Bronchial epithelial cell (primary cell): ENCODE results near the genes EFNB3, TMEM88, ALOX15B and KRBA2.

DNA sequence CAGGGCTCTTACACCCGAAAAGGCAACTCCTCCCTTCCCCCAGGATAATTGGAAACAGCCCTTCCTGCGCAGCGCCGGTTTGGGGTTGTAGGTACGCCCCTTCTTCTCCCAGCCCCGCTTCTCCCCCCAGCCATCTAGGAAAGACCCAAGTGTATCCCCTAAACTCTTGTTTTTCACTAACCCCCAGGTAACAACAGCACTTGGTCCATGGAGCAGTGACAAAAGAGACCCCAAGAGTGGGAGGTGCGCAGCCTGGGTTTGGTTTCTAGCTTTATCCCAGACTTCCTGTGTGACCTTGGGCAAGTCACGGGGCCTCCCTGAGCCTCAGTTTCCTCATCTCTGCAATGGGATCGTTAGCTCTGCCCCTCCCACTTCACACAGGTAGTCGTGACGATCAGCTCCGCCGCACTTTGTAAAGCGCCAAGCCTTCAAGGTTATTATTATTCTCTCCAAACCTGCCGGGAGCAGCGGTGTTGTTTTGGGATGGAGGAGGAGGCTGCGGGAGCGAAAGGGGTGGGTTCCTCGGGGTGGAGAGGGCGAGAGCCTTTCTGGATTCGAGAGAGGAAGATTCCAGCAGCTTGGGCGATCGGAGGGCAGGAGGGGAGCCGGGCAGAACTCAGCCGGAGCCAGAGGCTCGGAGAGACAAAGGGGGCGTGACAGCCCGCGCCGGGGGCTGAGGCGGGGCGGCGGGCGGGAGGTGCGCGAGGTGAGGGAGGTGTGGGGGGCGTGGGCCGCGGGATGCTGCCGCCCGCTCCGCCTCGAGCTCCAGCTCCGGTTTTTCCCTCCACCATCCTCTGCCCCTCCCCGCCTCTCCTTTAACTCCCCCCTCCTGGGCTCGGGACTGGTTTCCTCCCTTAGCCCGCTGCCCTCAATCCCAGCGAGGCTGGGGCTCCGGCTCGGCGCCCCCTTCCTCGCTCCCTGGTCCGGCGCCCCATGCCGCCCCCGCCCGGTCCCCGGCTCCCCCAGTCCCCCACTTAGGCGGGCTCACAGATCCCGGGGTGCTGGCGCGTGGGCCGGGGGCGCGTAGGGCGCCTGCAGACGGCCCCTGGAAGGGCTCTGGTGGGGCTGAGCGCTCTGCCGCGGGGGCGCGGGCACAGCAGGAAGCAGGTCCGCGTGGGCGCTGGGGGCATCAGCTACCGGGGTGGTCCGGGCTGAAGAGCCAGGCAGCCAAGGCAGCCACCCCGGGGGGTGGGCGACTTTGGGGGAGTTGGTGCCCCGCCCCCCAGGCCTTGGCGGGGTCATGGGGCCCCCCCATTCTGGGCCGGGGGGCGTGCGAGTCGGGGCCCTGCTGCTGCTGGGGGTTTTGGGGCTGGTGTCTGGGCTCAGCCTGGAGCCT lies at the start of gene EFNB3:
TSS of gene EFNB3 (plus strand) at position 844 of the 1,336 bp plus-strand sequence.
- RRBS, 2 experiments = under 1 to 2% methylated on average over 16 to 18 of the region's 85 CpGs

DNA sequence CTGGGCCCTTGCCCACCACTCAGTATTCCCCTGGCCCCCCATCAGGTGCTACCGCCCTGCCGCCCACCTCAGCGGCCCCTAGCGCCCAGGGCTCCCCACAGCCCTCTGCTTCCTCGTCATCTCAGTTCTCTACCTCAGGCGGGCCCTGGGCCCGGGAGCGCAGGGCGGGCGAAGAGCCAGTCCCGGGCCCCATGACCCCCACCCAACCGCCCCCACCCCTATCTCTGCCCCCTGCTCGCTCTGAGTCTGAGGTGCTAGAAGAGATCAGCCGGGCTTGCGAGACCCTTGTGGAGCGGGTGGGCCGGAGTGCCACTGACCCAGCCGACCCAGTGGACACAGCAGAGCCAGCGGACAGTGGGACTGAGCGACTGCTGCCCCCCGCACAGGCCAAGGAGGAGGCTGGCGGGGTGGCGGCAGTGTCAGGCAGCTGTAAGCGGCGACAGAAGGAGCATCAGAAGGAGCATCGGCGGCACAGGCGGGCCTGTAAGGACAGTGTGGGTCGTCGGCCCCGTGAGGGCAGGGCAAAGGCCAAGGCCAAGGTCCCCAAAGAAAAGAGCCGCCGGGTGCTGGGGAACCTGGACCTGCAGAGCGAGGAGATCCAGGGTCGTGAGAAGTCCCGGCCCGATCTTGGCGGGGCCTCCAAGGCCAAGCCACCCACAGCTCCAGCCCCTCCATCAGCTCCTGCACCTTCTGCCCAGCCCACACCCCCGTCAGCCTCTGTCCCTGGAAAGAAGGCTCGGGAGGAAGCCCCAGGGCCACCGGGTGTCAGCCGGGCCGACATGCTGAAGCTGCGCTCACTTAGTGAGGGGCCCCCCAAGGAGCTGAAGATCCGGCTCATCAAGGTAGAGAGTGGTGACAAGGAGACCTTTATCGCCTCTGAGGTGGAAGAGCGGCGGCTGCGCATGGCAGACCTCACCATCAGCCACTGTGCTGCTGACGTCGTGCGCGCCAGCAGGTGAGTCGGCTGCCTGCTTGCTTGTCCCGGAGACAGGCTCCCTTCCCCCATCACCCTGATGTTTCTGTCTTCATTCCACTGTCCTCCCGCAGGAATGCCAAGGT lies 5.8 kb upstream of the TMEM88 start:
- RRBS, 2 experiments = 84 to 88% methylated on average over 12 of the region's 56 CpGs

- RRBS, 2 experiments = 66 to 72% methylated on average over 15 to 17 of the region's 44 CpGs
Measured at GRCh38 chr17:7854558-7855453, at the start of gene TMEM88. TSS of gene TMEM88 (plus strand) at chr17:7855066.

DNA sequence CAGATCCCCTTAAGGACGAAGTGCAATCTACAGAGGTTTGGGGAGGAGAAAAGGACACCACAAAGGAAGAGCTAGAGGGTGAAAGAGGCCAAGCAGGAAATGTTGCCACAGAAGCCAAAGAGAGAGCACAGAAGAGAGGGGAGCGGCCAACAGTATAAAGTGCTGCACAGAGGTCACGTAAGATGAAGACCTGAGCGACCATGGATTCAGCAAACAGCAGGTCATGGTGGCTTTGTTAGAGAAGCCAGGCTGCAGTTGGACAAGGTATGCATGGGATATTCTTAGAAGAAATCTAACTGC lies 10.3 kb downstream of the CYB5D1 start:
- RRBS, 2 experiments = no CpG with 5 or more reads among the region's 4 CpGs

DNA sequence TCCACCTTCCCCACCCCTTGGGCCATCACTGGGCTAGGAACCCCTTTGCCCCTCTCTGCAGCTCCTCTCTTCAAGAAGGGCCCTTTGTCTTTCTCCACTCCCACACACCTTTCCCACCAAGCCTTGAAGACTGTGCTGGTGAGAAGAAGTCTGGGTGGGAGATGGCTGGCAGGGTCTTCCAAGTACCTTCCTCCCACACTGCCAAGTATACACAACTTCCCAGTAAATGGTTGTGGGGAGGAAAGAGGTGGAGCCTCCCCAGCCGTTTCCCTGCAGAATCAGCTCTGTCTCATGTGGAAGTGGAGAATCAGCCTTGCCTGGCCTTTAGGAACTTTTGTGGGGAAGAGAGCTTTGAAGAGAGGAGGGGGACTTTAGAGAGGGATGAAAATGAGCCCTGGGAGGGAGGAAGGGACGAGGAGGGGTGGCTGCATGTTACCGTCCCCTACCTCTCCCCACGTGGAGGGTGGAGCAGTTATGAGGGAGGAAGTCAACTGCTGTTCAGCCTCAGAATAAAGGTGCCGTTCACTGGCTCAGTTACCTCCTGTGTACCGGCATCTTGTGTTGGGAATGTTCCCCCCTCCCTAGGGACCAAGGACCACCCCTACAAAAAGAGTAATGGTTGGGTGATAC lies 4.3 kb downstream of the RNF227 start:
- RRBS, 2 experiments = no CpG with 5 or more reads among the region's 6 CpGs

DNA sequence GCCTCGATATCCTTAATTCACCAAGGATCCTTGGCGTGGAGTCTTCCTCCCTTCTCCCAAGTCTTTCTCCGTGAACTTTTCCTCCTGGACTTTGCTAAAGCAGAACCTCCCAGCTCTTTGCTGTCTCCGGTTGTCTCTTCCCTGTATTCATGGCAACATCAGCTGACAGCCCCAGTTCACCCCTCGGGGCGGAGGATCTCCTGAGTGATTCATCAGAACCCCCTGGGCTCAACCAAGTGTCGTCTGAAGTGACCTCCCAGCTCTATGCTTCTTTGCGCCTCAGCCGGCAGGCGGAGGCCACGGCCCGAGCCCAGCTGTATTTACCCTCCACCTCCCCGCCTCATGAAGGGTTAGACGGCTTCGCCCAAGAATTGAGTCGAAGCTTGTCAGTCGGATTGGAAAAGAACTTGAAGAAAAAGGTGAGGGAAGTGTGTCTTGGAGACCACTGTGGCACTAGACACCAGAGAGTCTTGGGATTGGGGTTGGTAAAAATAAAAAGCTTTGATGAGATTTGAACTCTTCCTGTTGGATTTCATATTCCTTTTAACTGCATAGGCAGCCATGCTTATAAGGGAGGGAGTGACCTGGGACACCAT lies 1.0 kb downstream of the CNTROB start:
- RRBS, 2 experiments = no CpG with 5 or more reads among the region's 17 CpGs

DNA sequence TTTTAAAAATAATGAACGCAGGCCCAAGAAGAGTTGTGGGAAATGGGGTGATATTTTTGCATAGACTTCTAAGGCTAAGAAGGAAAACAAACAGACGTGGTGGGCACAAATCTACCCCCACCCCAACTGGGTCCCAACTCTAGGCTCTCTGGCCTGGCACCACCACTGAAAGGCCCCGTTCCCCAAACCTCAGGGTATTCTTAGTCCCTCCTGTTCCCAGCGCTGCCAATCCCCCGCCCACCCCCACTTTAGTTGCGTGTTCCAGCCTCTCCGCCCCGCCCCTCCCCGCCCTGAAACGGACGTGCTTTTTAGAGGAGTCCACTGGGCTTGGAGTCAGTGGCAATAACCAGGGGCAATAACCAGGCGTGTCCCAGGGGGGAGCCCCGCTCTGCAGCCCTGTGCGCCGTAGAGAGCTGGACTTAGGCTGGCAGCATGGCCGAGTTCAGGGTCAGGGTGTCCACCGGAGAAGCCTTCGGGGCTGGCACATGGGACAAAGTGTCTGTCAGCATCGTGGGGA lies at the start of gene ALOX15B:
TSS of gene ALOX15B (plus strand) at position 336 of the 517 bp plus-strand sequence.
- RRBS, 2 experiments = 9 to 13% methylated on average over 3 of the region's 19 CpGs

DNA sequence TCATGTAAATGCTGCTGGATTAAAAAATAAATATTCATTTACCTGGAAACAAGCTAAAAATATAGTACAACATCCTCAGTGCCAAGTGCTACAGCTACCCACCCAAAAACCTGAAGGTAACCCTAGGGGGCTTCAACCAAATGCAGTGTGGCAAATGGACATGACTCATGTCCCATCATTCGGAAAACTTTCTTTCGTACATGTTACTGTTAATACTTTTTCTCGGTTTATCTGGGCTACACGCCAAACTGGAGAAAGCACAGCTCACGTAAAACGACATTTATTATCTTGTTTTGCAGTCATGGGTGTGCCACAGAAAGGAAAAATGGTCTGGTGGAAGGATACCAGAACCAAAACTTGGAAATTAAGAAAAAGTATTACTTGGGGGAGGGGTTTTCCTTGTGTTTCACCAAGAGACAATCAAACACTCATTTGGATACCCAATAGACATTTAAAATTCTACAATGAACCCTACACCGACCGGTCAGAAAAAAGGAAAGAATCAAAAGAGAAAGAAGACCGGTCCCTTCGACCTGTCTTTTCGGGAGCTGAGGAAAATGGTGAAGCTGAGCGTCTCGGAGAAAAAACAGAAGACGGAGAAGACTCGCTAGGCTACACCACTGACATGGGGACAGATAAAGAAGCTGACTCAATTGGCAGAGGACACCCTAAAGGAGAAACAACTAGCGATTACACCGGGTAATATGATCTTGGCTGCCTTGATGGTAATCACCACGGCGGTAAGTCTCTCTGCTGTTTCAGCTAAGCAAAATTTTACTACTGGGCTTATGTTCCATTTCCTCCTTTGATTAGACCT lies 23.7 kb downstream of the ALOX15B start:
- RRBS, 2 experiments = no CpG with 5 or more reads among the region's 19 CpGs

DNA sequence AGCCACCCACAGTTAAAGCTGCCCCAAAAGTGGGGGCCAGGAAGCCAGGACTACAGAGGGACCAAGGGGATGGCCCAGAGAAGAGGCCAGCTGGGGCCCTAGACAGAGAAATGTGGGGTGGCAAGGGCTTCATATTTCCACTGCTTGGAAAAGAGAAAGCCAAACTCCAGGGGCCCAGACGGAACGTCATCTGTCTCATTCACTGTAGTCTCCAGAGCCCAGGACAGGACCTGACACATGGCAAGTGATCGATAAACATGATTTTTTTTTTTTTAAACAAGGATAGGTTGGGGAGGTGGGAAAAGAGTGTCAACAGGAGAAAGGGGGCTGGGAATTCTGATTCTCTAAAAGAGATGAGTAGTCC lies 955 bp upstream of the PER1 start:
- RRBS, 2 experiments = no CpG with 5 or more reads among the region's 3 CpGs

DNA sequence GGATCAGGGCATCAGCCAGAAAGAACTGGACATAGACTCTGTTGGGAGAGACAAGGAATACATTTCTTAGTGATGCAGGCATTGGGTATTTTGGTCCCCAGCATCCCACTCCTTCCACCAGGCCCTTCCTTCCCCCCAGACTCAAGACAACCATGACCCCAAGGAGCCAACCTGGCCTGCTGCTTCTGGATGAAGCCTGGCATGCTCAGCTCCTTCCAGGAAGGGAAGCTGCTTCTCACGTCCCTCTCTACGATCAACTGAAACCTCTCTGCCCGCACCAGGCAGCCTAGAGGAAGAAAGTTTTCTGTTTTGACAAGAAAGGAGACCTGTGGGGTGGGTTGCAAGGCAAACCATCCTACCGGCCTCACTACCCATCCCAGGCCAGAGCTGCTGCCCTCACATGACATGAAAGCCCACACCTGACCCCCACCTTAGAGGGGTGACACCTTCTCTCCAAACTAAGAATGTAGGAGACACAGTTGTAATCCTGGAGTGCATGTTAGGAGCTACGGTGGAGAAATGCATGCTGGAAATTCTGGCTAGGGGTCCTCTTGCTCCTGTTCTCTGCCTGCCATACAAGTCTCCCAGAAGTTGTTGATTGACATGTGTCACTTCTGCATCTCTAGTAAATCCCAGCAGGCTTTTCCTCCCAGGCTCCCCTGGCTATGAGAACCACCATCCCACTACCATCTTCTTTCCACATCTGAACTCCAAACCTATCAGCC lies 15.5 kb downstream of the CTC1 start:
- RRBS, 2 experiments = no CpG with 5 or more reads among the region's 5 CpGs

DNA sequence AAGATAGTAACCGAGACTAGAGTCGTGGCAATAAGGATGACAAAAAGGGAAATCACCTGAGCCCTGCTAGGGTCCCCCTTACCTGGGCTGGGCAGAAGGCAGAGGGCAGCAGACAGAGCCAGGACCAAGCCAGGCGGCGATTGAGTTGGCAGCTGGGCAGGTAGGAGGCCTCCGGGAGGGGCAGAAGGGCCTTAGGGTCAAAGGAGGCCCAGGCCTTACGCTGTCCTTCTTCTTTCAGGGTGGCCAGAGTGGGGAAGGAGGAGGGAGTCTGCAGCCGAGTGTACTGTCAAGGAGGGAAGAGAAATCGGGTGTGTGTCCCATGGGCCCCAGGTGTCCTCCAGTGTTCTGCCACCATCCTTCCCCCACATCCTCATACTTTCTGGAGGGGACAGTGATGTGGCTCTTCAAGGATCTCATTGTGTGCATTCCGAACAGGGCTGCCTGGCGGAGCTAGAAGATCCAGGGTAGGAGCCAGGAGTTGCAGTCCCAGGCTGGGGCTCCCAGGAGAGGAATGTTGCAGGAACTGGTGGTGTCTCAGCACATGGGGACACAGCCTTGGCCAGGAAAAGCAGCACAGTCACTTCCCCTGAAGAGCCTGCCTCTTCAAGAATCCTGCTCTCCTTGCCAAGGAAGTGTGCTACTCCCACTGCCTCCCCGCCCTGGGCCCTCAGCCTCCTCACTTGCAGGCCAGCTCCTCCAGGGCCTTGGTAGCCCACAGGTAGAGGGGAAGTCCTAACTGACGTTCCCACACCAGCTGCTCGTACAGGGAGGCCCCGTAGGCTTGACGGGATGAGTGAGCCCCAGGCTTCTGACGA lies 13.3 kb downstream of the CTC1 start:
- RRBS, 2 experiments = no CpG with 5 or more reads among the region's 16 CpGs

DNA sequence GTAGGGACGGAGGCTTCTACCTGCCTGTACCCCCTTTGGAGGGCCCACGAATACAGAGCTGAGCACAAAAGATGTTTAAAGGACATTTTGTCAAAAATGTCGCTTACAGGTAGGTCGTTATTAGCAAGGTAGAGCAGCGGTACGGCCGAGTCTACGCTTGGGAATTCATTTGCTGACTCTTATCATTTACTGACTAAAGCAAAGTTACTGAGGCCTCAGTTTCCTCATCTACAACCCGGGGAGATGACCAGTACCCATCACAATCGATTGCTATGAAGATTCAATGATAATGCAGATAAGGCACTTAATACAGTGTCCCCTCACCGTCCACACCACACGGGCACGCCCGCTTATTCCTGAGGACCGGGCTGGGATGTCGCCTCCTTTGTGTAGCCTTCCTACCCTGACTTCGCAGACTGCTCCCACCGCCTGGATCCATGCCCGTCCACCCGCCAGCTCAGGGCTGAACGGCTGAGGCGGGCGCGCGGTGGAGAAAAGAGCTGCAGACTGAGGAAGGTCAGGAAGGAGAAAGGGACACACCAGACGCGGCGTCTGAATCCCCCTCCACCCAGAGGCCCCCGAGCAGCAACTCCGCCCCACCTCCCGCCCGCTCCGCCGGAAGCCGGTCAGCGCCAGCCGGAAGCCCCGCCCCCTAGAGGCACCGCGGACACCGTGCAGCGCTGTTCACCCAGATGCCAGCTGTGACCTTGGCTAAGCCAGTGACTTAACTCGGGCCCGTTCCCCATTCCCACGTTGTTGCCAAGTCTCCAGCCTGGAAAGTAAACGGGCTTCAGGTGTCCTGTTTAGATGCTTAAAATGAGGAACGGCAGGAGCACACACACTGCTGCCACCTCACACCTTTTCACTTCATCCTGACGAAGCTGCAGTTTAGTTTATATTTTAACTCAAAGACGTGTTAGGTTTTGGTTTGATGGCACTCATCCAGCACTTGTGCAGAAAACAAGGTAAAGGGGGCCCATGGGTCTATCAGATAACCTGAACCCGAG lies at the start of gene KRBA2:
TSS of gene KRBA2 (minus strand) at position 593 of the 1,007 bp plus-strand sequence.
- RRBS, 2 experiments = 4 to 6% methylated on average over 5 of the region's 50 CpGs

DNA sequence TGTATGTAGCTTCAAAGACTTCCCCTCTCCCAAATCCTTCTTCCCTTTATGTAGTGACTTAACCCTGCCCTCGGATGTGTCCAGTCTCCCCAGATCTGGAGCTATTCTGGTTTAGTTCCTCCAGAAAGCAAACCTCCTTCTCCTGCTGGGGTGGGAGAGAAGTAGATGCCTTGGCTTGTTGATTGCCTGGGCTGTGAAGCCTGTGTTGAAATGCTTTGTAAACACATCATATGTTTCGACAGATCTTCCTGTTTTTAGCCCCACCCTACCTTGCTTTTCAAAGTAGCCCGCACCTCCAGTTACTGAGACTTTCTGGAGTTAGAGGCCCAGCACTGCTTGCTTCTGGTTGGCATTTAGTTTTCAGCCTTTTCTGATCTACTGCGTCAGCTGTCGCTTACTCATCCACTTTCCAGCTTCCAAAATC lies 17.9 kb upstream of the NDEL1 start:
- RRBS, 2 experiments = no CpG with 5 or more reads among the region's 5 CpGs

DNA sequence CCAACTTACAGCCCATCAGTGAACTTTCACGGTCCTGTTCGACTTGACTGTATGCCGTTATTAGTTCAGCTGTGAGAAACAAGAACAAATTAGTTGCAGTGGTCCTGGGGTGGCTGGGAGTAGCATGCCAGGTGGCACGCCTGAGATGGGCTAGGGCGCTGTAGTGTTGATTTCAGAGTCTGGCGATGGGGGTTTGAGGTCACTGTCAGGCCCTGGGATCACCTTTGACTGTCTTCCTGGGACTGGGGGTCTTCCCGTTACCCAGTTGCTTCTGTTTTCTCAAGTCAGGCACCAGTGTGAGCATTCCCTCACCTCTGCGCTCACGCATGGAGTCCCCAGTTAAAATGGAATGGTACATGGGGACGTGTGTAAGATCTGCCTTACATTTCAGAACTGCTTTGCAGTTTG lies 27.8 kb downstream of the NDEL1 start:
- RRBS, 2 experiments = no CpG with 5 or more reads among the region's 10 CpGs

- RRBS, 2 experiments = no CpG with 5 or more reads among the region's 16 CpGs
Measured at GRCh38 chr17:8467654-8468151, 32.0 kb downstream of the NDEL1 start.

DNA sequence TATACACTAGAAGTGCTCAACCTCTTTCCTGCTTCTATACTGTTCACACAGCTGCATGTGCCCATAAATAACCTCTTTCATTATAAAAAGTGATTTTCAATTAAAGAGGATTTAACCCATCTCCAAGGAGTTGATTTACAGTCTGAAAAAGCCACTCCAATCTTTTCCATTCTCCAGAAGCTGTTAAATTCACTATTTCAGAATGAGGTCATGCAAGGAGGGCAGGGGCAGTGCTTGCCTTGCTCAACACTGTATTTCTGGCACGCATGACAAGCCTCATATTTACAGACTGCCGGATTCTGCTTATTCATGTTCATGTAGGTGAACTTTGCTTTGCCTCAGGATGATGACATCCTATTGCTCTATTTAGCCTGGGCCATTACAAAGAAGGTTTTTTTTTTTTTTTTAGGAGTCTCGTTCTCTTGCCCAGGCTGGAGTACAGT lies 87.4 kb downstream of the MYH10 start:
- RRBS, 2 experiments = no CpG with 5 or more reads among the region's 3 CpGs

DNA sequence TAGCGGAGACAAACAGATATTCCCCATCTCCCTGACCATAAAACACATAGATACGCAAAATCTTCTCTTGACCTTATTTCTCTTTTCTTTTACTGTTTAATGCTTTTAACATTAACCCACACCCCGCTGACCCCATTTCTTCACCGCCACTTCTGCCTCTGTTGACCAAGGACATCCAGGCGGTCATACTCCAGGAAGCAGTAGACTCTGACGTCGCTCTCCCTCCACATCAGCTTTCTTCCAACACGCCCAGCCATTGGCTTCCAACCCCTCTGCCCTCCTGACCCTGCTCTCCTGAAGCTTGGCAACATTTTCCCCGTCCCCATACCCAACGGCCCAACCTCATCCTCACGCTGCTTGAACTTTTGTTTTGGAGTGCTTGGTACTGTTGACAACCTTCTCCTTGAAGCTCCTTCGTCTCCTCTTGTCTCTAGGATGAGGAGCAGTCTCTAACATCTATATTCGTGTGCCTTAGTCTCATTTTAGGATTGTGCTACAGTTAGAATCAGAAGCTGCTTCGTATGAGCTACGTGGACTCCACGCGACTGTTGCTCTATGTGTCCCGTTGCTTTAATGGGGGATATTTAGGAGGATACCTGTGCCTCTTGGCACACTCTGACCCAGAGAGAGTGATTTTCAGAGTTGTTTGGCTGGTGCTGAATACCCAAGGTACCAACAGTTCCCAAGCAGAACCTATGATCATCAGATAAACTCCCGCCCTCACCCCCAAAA lies 27.9 kb upstream of the PIK3R6 start:
- RRBS, 2 experiments = no CpG with 5 or more reads among the region's 19 CpGs

DNA sequence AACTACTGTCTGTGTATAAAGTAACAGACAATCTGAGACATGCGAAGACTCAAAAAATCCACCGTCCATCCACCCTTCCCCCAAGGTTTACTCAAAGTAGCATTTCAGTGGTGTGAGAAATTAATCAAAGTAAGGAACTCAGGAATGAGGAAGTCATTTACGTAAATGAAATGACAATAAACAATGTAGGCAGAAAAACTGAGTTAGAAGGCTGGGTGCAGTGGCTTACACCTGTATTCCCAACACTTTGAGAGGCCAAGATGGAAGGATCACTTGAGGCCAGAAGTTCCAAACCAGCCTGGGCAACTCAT lies 19.7 kb upstream of the NTN1 start:
- RRBS, 2 experiments = no CpG with 5 or more reads among the region's 3 CpGs

GRCh38 chr17:9162276-9163150 lies 141.2 kb downstream of the NTN1 start:
- RRBS, 2 experiments = 9 to 48% methylated on average over 14 of the region's 39 CpGs

- RRBS, 2 experiments = no CpG with 5 or more reads among the region's 8 CpGs
Measured at GRCh38 chr17:9183820-9184424, 162.6 kb downstream of the NTN1 start.